HCT116 (cell line): ENCODE measurements around a stretch of chr14.

GRCh38 chr14:70977328-70977814 is 70.1 kb downstream of the PCNX1 start:
- RRBS: no CpG with 5 or more reads among the region's 5 CpGs

DNA sequence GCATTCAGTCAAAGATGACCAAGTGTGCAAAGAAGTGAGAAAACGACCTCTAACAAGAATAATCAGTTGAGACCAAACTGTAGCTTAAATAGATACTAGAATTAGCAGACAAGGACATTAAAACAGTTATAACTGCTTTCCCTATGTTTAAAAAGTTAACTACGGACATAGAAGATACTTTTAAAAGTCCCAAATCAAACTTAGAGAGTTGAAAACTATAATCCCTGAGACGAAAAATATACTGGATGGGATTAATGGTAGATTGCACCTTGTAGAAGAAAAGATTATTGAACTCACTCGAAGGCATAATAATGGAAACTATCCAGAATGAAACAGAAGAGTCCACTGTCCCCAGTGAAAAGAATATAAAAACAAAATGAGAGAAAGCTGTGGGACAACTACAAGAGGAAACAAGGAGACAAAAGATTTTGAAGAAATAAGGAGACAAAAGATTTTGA is 107.1 kb downstream of the PCNX1 start:
- RRBS: no CpG with 5 or more reads among the region's 4 CpGs

DNA sequence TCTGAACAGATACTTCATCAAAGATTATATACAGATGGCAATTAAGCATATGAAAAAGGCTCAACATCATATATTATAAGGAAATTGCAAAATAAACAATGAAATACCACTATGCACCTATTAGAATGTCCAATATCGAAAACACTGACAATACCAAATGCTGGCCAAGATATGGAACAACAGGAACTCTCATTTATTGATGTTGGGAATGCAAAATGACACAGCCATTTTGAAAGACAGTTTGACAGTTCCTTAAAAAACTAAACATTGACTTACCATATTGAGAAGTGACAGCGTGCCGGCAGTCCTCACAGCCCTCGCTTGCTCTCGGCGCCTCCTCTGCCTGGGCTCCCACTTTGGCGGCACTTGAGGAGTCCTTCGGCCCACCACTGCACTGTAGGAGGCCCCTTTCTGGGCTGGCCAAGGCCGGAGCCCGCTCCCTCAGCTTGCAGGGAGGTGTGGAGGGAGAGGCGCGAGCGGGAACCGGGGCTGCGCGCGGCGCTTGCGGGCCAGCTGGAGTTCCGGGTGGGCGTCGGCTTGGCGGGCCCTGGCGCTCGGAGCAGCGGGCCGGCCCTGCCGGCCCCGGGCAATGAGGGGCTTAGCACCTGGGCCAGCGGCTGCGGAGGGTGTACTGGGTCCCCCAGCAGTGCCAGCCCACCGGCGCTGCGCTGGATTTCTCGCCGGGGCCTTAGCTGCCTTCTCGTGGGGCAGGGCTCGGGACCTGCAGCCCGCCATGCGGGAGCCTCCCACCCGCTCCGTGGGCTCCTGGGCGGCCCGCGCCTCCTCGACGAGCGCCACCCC is 66.2 kb upstream of the SIPA1L1 start:
- RRBS: 96% methylated on average over 6 of the region's 48 CpGs

DNA sequence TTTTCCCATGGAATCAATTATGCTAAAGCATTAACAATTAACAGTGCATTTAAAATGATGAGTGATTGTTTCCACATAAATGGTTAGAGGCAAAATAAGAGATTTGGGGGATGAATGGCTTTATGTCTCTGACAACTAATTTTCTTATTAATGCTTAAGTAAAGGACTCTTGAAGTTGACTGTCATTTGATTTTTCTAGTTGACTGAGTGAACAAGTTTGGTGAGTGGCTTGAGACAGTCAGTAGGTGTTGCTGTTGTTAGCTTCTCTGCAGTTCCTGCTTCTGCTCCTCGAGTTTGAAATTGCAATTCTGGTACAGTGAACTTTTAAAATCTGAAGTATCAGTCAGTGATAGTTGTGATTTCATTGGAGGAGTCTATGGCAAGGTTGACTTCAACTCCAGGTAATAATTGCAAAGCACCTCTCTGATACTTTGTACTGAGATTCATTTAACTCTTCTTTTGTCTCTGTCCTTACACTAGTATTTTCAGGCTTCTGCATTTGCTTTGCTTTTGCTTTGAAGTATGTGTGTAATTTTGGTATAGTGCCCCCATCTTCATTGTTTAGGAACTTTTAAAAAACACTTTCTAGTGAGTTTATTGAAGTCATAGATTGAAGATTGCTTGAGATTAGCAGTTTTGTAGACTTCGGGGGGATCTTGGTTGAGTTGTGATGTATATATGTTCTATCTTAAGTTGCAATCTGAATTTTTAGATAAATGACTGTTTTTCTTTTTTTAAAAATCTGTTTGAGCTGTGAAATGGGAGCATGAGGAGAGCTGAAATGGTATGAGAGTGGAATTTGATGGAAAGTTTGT is 2.5 kb downstream of the SIPA1L1 start:
- RRBS: no CpG with 5 or more reads among the region's 2 CpGs

DNA sequence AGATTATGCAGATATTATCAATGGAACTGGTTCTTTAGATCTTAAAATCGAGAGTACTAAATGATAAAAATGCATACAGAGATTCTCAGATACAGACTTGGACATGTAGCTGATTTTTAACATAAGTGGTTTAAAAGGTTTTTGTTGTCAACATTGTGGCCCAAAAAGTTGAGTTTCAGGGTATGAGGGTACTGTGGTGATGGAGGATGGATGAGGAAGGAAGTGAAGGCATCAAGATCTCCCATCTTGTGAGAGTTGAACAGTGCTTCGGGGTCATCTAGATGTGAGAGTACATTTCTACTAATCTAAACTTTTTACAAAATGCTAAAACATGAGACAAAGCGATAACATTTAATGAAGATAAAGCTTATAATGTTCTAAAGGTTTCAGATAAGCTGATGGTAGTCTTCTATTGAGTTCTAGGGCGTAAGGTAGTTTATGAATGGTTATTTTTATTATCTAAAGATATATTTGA is 39.6 kb downstream of the SIPA1L1 start:
- RRBS: no CpG with 5 or more reads among the region's 4 CpGs

DNA sequence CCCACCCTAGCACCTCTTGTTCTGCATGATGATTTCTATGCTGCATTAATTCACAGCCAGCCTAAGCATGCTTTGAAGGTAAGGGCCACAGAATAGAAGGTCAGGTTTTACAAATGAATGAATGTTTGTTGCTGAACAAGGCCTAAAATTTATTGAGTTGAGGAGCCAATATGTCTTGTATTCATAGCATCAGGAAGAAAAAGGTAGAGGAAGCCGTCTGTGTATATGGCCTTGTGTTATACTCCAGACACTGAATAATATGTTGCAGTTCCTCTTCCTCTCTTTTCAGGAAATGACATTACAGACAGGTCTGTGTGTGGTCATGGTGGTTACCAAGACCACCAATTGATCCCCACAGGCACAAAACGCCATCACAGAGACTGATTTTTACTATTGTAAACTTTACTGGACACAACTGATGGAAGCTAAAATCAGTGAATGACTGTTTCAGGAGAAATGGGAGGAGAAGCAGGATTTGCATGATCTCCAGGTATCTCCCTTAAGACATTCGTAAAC is 277.6 kb downstream of the SIPA1L1 start:
- RRBS: no CpG with 5 or more reads among the region's 3 CpGs

DNA sequence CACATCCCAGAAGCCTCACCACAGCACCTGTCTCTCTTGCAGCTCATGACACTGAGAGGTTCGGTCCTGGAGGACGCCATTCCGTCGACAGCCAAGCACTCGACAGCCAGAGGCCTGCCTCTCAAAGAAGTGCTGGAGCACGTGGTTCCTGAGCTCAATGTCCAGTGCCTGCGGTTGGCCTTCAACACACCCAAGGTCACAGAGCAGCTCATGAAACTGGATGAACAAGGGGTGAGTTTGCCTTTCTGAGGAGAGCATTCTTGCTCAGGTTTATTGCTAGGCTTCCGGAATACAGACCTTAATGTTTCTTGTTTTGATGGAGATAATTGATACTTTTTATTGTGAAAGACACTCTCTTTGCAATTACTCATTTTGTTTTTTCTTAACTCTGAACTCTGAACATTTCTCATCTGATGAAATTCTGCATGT is 303.7 kb downstream of the SIPA1L1 start:
- RRBS: no CpG with 5 or more reads among the region's 8 CpGs

DNA sequence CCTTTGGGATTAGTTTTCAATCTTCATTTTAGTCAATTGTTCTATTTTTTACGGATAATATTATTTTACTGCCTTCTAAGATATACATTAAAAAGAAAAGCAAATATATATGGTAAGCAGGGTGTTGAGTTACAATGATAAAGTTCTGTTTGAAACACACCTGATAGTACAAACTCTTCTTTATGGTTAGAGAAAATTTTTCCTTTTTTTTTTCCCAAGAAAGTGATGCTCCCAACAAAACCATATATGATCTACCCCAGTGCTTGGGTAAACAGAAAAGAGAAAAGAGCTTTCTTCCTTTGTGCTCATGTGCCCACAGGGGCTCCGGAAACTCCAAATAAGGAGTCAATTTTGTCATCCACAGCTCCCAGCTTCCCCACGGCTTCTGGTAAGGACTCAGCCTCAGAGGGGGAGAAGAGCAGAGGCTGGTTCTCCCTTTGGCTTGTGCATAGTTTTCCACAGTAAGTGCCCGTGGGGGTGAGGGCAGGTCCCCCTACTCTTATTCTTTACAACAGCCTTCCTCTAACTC is 13.4 kb upstream of the RGS6 start:
- RRBS: no CpG with 5 or more reads among the region's 4 CpGs

GRCh38 chr14:71932865-71933736 is 872 bp downstream of the RGS6 start:
- RRBS: no CpG with 5 or more reads among the region's 29 CpGs

- RRBS: no CpG with 5 or more reads among the region's 9 CpGs
Measured at GRCh38 chr14:72000823-72001403, 68.7 kb downstream of the RGS6 start.

GRCh38 chr14:72554125-72554902 is 339.6 kb downstream of the DPF3 start:
- RRBS: 97% methylated on average over 1 of the region's 10 CpGs

DNA sequence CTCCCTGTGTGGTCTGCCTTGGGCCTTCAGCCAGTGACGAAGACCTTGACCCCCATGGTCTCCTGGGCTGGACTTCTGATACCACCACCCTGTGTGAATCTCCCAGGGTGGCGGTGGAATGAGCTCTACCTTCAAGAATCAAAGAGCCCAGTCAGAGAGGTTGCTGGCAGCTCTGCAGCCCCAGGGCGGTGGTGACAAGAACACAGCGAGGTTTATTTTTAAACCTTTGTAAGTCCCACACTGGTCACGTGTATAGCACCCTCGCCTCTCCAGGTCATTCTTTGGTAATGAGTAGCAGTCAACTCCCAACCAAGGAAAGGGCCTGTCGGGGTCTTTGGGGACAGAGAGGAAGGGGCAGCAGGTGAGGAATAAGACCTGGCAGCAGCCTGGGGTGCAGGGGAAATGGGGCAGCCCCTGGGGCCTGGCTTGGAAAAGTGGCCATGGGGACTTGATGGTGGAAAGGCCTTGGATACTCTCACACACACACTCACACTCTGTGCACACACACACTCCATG is 178.7 kb downstream of the DPF3 start:
- RRBS: no CpG with 5 or more reads among the region's 7 CpGs

GRCh38 chr14:72726425-72727226 is 167.3 kb downstream of the DPF3 start:
- RRBS: no CpG with 5 or more reads among the region's 12 CpGs

DNA sequence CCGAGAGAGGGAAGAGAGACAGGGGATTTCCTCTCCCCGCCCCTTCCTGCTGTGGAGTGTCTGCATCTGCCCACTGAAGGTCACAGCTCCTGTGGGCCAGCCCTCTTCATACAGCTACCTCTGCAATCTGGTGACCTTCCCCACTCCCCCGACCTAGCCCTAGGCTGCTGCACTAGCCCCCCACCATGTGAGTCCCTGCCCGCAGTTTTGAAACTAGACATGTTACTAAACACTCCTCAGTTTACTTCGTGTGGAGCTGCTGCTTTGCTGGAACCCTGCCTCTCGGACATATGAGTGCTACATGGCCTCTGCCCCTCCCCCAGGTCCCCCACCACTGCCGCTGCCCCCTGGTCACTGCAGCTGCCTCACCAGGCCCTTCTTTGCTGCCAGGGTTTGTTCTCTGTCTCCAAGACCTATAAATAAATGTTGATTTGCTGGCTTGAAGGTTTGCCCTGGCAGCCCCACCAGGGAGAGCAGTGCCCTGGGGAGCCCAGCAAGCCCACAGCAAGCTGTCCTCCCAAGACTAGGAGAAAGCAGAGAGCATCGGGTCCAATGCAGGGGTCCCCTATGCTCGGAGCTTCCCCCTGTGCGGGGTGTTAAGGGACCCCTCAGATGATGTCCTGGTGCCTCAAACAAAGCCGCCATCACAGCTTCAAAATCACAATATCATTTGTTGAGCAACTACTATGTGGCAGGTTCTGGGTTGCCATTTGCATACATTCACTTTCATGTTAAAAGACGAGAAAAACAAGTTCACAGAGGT is 102.7 kb downstream of the DPF3 start:
- RRBS: no CpG with 5 or more reads among the region's 12 CpGs

GRCh38 chr14:72812263-72812978 is 81.5 kb downstream of the DPF3 start:
- RRBS: no CpG with 5 or more reads among the region's 19 CpGs

DNA sequence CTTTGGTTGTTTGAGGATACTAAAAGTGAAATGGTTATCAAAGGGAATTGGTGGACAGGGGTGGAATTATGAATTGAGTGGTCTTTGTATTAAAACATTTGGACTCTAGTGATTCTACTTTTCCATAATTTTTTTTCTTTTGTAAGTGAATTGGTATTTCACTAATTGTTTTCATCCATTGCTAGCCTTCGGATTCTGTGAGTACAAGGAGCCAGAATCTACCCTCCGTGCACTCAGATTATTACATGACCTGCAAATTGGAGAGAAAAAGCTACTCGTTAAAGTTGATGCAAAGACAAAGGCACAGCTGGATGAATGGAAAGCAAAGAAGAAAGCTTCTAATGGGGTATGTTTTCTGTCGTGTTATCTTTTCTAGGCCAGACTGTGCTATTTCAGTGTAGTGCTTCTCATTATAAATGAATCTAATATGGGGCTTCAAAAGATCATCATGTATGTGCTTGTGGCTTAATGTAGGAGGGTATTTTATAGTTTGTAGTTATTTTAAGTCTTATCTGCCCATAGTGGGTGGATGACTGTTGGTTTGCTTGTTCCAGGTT is 29.6 kb downstream of the RBM25 start:
- RRBS: no CpG with 5 or more reads among the region's 4 CpGs

GRCh38 chr14:73228124-73228877 is 9.0 kb upstream of the PAPLN start:
- RRBS: no CpG with 5 or more reads among the region's 19 CpGs

GRCh38 chr14:73235375-73235912 is 1.9 kb upstream of the PAPLN start:
- RRBS: no CpG with 5 or more reads among the region's 4 CpGs

GRCh38 chr14:73245351-73246292 is 8.3 kb downstream of the PAPLN start:
- RRBS: 94% methylated on average over 9 of the region's 68 CpGs